H1 (cell line): ENCODE measurements around a stretch of chr17.

GRCh38 chr17:2070138-2071078 is 15.5 kb downstream of the HIC1 start:
- RRBS, result no CpG with 5 or more reads among the region's 19 CpGs
CAGE:
- cytosol, long polyA plus RNA, result no peak
- long polyA plus RNA, result no peak
- nucleus, long polyA plus RNA, result no peak

- RRBS, result no CpG with 5 or more reads among the region's 5 CpGs
CAGE:
- cytosol, long polyA plus RNA, result no peak
- long polyA plus RNA, result no peak
- nucleus, long polyA plus RNA, result no peak
Measured at GRCh38 chr17:2208394-2208664, 95.3 kb downstream of the SMG6 start.

GRCh38 chr17:2213597-2214846 is 89.6 kb downstream of the SMG6 start:
- RRBS, result 100% methylated on average over 1 of the region's 21 CpGs
CAGE:
- cytosol, long polyA plus RNA, result no peak
- long polyA plus RNA, result no peak
- nucleus, long polyA plus RNA, result no peak

- RRBS, result 96% methylated on average over 6 of the region's 10 CpGs
CAGE:
- cytosol, long polyA plus RNA, result no peak
- long polyA plus RNA, result no peak
- nucleus, long polyA plus RNA, result no peak
Measured at GRCh38 chr17:2265725-2266412, 37.7 kb downstream of the SMG6 start.

DNA sequence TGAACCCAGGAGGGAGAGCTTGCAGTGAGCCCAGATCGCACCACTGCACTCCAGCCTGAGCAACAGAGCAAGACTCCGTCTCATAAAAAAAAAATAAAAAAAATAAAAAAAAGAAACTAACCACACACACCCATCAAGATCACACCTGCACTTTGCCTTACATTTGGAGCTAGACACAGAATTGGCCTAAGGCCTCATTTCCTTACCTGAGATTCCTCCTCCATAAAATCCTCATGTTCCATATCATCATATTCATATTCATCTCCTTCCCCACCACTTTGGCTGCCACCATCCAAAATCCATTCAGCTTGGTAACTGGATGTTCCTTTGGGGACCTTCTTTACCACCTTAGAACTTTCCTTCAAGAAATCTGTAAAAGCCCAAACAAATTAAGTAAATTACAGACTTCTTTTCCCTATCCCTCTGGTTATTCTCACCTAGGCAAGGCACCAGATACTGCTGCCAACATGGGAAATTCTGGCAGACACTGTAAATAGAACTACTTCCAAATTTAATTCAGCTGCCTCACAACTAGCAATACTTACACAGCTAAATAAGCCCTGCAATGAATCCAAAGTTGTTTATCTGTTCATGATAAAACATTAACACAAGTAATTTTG is 3.4 kb downstream of the TSR1 start:
- RRBS, result no CpG with 5 or more reads among the region's 2 CpGs
CAGE:
- cytosol, long polyA plus RNA, result no peak
- long polyA plus RNA, result no peak
- nucleus, long polyA plus RNA, result no peak

- RRBS, result no CpG with 5 or more reads among the region's 21 CpGs
CAGE:
- cytosol, long polyA plus RNA, result no peak
- long polyA plus RNA, result no peak
- nucleus, long polyA plus RNA, result no peak
Measured at GRCh38 chr17:2376327-2376833, 24.5 kb downstream of the MNT start.

GRCh38 chr17:2401459-2401847 is 593 bp upstream of the MNT start:
- RRBS, result 1% methylated on average over 19 of the region's 36 CpGs
CAGE:
- cytosol, long polyA plus RNA, result no peak
- long polyA plus RNA, result no peak
- nucleus, long polyA plus RNA, result no peak

- RRBS, result no CpG with 5 or more reads among the region's 7 CpGs
CAGE:
- cytosol, long polyA plus RNA, result no peak
- long polyA plus RNA, result no peak
- nucleus, long polyA plus RNA, result no peak
Measured at GRCh38 chr17:2453227-2453636, 52.4 kb upstream of the MNT start.

- RRBS, result no CpG with 5 or more reads among the region's 3 CpGs
CAGE:
- cytosol, long polyA plus RNA, result no peak
- long polyA plus RNA, result no peak
- nucleus, long polyA plus RNA, result no peak
Measured at GRCh38 chr17:2564698-2565092, 28.8 kb upstream of the PAFAH1B1 start.

- RRBS, result no CpG with 5 or more reads among the region's 20 CpGs
CAGE:
- cytosol, long polyA plus RNA, result no peak
- long polyA plus RNA, result no peak
- nucleus, long polyA plus RNA, result no peak
Measured at GRCh38 chr17:2683628-2684801, 27.5 kb downstream of the CLUH start.

DNA sequence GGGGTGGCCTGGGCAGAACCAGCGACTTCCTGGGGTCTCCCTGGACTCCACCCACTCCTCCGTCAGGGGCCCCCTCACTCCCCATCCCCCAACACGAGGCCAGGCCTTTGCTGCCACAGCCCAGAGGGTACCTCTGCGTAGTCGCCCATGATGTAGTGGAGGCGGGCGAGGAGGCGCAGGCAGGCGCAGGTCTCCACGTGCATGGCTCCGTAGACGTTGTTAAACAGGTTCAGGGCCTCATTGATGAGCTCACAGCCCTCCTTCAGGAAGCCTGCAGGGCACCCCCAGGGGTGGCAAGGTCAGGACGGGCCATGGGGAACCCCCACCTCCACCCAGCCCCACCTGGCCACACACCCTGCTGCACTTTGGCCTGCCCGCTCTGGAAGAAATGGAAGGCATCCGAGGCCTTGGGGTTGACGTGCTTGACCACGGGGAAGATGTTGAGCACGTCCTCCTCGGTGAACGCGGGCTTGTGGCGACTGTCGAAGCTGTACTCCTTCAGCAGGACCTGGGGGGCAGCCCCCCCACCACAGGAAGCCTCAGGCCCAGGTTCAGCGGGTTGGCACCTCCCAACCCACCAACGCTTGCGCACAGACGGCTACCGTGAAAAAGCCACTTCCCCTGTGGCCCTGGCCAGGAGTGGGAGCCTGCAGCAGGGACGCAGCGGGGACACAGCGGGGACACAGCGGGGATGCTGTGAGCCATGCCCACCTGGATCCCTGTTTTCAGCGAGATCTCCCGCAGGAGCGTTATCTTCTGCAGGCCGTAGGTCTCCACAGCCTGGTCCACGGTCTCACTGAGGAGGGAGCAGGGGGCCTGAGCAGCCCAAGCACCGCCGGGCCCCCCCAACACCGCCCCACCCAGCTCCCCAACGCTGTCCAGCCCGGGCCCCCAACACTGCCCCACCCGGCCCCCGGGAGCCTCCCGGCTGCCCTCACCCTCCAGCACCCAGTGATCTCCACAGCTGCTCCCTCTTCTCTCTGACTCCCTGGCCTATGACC is 17.5 kb downstream of the CLUH start:
- RRBS, result 92% methylated on average over 4 of the region's 45 CpGs
CAGE:
- cytosol, long polyA plus RNA, result no peak
- long polyA plus RNA, result no peak
- nucleus, long polyA plus RNA, result no peak

GRCh38 chr17:2709020-2709757 is 2.4 kb downstream of the CLUH start:
- RRBS, result no CpG with 5 or more reads among the region's 16 CpGs
CAGE:
- cytosol, long polyA plus RNA, result no peak
- long polyA plus RNA, result no peak
- nucleus, long polyA plus RNA, result no peak

DNA sequence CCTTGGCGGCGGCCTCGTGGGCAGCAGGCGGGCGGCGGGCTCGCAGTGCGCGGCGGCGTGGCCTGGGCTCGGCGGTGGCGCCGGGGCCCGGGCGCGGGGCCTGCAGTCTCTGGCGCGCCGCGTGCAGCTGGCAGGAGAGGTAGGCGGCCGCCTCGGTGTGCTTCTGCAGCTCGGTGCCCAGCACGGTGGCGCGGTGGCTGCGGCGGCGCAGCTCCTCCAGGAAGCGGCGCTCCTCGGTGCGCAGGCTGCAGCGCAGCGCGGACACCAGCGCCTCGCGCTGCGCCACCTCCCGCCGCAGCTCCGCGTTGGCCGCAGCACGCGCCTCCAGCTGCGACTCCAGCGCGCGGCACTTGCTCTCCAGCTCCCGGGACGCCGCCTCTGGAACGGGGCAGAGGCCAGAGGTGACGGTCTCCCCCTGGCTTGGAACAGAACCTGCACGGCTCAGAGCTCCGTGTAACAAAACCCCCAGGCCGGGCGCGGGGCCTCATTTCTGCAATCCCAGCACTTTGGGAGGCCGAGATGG is 13.1 kb upstream of the CLUH start:
- RRBS, result 0% methylated on average over 20 of the region's 65 CpGs
CAGE:
- cytosol, long polyA plus RNA, result no peak
- long polyA plus RNA, result no peak
- nucleus, long polyA plus RNA, result no peak

GRCh38 chr17:2786105-2786672 is 10.0 kb upstream of the RAP1GAP2 start:
- RRBS, result 0% methylated on average over 1 of the region's 19 CpGs
CAGE:
- cytosol, long polyA plus RNA, result no peak
- long polyA plus RNA, result no peak
- nucleus, long polyA plus RNA, result no peak

- RRBS, result no CpG with 5 or more reads among the region's 13 CpGs
CAGE:
- cytosol, long polyA plus RNA, result no peak
- long polyA plus RNA, result no peak
- nucleus, long polyA plus RNA, result no peak
Measured at GRCh38 chr17:2800233-2800834, 4.1 kb downstream of the RAP1GAP2 start.

DNA sequence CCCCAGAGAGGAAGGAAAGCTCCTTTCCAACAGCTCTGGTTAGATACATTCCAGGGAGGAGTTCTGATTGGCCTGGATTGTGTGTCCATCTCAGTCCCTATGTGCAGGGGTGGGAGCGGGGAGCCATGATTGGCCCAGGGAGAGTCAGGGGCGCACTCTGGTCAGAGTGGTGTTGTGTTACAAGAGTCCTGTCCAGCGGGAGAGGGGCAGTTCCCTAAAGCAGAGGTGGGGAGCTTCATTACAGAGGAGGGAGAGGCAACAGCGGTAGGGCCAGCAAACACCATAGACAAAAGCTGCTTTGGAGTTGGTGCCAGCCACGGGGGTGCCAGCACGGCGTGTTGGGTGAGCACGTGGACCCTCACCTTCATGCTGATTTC is 75.0 kb downstream of the RAP1GAP2 start:
- RRBS, result no CpG with 5 or more reads among the region's 8 CpGs
CAGE:
- cytosol, long polyA plus RNA, result no peak
- long polyA plus RNA, result no peak
- nucleus, long polyA plus RNA, result no peak

GRCh38 chr17:3472149-3472626 is 569 bp upstream of the SPATA22 start:
- RRBS, result 91% methylated on average over 6 of the region's 22 CpGs
CAGE:
- cytosol, long polyA plus RNA, result no peak
- long polyA plus RNA, result no peak
- nucleus, long polyA plus RNA, result no peak

DNA sequence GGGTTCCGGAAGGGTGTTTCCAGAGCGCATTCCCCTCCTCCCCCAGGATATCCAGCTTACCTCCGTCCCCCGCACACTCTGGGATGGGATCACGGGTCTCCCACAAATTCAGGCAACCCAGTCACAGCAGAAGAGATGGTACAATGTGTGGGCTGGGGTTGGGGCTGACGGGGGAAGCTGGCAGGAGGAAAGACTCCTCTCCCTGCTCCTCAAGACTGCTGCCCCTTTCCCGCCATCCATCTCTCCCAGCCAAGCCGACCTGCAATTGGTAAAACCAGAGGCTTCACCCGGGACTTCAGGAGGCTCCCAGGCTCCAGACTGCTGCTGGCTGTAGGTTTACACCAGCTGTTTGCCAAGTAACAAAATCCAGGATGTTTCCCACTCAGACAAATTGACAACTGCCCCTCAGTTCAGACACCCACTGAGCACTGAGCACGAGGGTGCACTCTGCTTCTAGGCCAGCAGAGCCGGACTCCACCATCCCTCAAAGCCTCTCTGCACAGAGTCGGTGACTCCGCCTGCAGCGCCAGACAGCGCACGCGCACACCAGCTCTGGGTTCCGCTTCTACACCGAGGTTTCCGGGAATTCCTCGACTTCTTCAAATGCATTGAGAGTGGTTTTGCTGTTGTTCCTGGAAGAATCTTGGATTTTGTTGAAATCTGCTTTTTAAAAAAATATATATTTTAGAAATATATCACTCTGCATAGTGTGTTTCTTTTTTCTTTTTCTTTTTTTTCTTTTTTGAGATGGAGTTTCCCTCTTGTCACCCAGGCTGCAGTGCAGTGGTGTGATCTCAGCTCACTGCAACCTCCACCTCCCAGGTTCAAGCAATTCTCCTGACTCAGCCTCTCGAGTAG is 37.8 kb downstream of the ASPA start:
- RRBS, result 100% methylated on average over 3 of the region's 22 CpGs
CAGE:
- cytosol, long polyA plus RNA, result no peak
- long polyA plus RNA, result no peak
- nucleus, long polyA plus RNA, result no peak

DNA sequence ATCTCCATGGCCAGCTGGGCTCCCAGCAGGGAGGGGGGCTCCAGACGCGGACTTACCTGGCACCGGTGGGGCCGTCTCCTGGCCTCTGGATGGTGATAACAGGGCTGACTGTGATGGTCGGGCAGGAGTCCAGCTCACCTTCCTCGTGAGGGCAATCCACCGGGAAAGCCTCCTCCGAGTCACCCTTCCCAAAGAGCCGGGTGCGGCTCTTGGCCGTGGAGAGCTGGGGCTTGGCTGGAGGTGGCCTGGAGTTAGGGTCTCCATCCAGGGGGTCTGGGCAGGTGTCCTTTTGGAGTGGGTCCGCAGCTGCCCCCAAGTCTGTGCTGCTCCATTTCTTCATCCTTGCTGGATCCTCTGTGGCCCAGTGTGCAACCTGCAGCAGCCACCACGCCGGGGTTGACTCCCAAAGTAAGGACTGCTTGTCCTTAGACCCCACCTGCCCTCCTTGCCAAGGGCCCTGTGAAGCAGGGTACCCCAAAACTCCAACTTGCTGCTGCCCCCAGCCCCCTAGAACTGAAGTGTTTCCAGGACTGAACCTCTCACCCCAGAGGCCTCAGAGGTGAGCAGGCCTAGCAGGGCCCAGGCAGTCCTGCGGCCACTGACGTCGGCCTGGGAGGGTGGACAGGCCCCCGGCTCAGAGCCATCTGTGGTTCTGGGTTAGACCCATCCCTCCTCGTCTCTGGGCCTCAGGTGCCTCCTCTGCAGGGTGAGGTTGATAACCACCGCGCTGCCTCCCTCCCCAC is 17.0 kb downstream of the TRPV1 start:
- RRBS, result 89% methylated on average over 5 of the region's 21 CpGs
CAGE:
- cytosol, long polyA plus RNA, result no peak
- long polyA plus RNA, result no peak
- nucleus, long polyA plus RNA, result no peak

DNA sequence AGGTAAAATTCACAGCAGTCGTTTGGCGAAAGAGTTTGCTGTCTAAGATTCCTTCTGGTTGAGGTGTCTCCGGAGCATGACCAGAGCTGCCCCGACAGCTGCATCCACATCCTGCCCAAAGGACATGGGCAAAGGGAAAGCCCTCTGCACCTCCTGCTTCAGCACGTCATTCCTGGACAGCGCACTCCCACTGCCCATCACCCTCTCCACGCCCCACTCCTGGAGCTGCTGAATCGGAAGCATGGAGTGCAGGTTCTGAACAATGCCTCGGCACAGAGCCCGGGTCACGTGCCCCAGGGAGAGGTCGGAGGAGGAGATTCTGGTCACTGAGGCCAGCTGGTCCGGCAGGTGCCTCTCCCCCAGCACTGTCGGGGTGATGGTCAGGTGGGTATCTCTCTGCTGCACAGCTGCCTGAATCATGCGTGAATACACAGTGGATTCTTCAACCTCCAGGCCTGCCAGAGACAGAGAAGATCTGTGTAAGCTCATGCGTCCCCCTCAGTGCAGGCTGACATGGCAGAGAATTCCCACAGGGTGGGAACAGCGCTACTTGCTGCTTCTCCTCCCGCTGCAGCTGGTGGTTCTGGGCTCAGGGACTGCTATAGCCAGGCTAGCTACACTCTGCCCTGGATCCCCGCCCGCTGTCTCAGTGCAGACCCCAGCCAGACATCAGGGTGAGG is 1.4 kb upstream of the TRPV1 start:
- RRBS, result 92% methylated on average over 4 of the region's 20 CpGs
CAGE:
- cytosol, long polyA plus RNA, result no peak
- long polyA plus RNA, result no peak
- nucleus, long polyA plus RNA, result no peak